Measurements from ENCODE around the gene POFUT1.

- PRO-cap: no peak
Measured at GRCh38 chr20:25984826-25985385, 288.3 kb upstream of the ZNF337 start.

DNA sequence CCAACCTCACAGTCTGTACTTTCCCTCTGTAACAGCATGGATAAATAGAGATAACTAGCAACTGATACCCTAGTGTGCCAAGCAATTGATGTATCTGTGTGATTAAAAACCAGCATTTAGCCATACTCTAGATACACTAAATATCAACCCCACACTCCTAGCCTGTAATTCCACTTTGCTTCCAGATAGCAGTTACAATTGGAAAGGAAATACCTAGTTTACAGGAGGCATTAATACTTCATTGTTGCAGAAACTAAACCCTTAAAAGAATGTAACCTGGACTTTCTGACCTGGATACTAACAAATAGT, 556.1 kb upstream of the ZNF337 start:
- PRO-cap: no peak

- PRO-cap: no peak
Measured at GRCh38 chr20:31485414-31486280, 10.6 kb downstream of the REM1 start.

- PRO-cap: no peak
Measured at GRCh38 chr20:31551445-31552410, 4.5 kb downstream of the MCTS2 start.

GRCh38 chr20:31603827-31604984, 883 bp upstream of the ID1 start:
- PRO-cap: unidirectional peak, plus-strand start at chr20:31604032; bidirectional peak, plus-strand start at chr20:31604416, minus-strand start at chr20:31604052

- PRO-cap: no peak
Measured at GRCh38 chr20:31663853-31665027, 26.5 kb downstream of the COX4I2 start.

DNA sequence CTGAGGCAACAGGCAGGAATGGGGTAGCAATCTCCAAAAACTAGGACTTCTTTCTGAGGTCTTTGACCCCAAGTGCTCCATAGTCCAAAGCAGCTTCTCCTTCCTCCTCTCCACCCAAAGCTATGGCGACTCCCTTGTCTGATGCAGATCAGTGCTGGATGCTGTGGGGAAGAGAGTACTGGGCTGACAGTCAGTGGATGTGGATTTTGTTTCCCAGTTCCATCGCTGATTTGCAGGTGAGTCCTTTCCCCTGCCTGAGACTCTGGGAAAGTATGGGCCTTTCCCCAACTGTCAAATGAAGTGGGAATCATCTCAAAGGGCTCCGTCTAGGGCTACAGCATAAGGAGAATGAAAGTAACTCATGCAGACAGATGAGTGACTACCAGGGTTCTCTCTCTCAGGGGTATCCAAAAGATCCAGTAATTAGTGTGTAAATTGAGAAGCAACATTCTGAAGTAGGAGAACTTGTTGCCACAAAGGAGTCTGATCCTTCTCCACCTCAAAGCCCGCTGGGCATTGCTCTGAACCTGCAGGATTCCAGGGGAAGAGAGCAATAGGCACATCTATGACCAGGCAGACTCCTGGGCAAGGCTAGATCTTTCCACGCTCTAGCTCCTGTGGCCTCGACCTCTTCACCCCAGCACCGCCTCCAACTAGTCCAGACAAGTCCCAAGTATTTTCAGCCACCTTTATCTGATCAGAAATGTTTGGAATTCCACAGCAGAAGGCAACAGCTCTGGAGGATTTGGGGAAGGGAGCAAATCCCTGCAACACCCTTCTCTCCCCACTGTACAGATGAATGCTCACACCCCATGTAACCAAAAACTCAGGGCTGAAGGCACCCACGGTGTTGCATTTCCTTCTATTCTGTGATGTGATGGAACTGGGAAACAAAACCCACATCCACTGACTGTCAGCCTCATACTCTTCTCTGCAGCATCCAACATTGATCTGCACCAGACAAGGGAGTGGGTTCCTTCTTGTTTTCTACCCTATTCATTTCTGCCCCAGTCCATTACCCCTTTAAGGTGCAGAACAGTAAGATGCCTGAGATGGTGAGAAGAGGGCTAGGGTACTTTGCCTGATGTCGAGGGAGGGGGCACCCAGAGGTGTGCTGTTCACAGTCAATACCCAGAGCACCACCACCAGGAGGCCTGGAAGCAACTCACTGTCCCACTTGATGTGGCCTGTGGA, 40.8 kb downstream of the COX4I2 start:
- PRO-cap: no peak

GRCh38 chr20:31691530-31692490, 30.9 kb downstream of the BCL2L1 start:
- PRO-cap: no peak

DNA sequence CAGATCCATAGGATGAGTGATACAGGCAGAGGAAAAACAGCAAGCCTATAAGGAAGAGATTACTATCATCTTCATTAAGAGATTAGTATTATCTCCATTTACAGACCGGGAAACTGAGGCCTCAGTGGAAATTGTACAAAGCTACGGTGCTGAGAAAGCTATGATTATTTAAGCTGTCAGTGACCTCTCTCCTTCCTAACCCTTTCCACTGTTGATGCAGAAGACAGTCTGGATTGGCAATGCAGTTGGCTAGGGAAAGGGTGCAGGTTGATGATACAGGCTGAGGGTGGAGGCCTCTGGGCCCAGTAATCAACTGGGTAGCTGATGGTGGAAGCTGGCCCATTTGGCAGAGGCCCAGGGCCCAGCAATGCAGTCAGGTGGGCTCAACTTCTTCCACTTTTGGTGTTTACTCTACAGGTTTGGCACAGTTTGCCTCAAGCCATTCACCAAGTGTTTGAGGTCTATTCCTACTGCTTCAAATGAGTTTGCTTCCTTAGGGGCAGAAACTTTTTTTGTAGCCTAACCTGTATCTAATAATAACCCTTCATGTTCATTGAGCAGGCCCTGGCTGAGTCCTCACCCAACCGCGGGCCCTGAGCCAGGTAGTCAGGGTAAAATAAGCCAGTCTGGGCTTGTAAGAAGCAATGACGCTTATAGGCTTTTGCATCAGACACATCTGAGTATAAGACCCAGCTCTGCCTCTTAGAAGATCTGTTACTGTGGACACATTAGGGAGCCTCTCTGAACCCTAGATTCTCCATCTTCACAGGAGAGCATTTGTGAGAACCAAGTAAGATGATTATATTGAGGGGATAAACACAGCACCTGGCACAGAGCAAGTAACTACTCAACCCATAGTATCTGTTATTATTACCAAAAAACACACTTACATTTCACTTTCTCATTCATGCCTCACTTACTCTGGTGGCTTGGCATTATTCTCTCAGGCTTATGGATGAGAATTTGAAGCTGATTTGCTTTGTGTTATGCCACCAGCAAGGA, 12.0 kb downstream of the BCL2L1 start:
- PRO-cap: no peak

- PRO-cap: no peak
Measured at GRCh38 chr20:31716336-31716664, 6.4 kb downstream of the BCL2L1 start.

- PRO-cap: no peak
Measured at GRCh38 chr20:31720606-31720837, 2.1 kb downstream of the BCL2L1 start.

DNA sequence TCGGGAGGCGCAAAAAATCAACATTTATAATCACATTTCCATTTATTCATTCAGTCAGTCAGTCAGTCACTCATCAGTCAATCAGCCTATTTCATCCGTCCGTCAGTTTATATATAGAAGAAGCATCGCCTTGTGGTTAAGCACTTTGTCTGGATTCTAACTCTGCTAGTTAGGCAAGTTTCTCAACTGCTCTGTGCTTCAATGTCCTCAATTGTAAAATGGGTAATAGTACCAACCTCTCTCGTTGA, 1.3 kb upstream of the BCL2L1 start:
- PRO-cap: bidirectional peak, plus-strand start at position 139 of the sequence, minus-strand start outside the sequence

GRCh38 chr20:31806514-31807053, 12.6 kb upstream of the MYLK2 start:
- PRO-cap: no peak

GRCh38 chr20:31967366-31967751, 592 bp upstream of the XKR7 start:
- PRO-cap: no peak

- PRO-cap: bidirectional peak, plus-strand start at chr20:32018848, minus-strand start at chr20:32018498
Measured at GRCh38 chr20:32017921-32018965, 8.0 kb downstream of the CCM2L start.

DNA sequence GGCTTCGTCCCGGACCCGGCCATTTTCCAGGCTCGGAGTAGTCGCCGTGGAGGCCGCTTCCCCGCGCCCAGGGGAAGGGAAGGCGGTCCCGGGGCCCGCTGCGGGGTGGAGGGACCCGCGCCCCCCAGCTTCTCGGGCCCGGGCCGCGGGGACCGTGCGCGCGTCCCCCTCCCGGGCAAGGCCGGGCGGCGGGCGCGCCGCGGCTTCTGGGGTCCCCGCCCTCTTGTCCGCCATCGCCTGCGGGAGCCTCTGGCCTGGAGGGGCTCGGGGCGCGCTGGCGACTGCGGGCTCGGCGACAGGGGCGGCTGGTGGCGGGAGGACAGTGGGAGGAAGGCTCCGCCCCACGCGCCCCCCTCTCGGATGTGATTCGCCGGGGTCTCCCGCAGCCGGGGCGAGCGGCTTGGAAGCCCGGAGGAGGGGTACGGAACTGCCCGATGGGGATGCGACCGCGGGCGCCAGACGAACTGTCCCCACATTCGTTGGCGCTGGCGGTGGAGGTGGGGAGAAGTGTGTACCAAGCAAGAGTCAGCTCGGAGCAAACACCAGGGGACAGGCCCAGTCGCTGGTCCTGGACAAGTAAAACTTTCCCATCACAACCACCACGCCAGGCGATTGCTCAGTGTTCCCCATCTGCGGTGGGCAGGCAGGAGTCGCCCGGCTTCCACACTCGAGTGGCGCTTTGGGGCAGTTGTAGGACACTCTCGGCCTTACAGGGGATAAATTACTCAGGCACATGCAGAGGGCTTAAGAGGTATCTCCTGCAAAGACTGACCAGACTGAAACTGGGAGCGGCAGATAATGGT, 17.3 kb downstream of the PLAGL2 start:
- PRO-cap: bidirectional peak, plus-strand start at position 385 of the sequence, minus-strand start at position 335 of the sequence

GRCh38 chr20:32207550-32208562, at the start of gene POFUT1:
Gene POFUT1 (plus strand): TSS chr20:32207880.
- PRO-cap: bidirectional peak, plus-strand start at chr20:32207910, minus-strand start at chr20:32207741

GRCh38 chr20:32249345-32249752, 28.1 kb upstream of the KIF3B start:
- PRO-cap: no peak

- PRO-cap: no peak
Measured at GRCh38 chr20:32331894-32333121, 25.8 kb upstream of the ASXL1 start.

DNA sequence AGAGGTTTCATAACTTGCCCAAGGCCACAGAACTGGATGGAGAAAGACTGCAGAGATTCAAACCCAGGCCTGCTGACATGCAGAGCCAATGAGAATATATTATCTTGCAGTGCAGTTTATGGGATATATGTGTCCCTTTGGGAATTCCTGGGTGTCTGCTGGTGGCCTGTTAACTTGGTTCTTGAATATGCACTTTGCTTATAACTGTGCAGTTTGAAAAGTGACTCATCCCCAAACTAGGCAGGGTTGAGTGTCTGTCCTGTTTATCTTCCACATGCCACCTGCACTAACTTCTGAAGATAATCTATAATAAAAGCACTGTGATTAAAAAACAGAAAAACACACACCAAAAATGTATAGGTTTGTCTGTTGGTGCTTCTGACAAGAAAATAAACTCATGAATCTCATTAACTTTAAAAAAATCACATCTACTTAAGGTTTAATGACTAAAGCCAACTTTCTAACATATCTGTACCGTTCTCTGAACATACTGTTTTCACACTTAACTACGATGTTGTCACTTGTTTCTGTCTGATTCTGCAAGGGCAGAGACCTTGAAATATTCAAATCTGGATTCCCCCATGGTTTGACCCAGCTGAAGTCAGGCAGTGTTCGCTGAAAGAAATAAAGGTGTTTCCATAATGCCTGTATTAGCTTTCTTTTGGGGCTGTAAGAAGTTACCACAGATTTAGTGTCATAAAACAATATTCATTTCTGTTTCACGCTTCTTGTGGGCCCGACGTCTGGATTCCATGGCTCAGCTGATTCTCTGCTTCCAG, 2.8 kb upstream of the ASXL1 start:
- PRO-cap: no peak

All from type B pancreatic cell (in vitro differentiated cells).